Type B pancreatic cell (in vitro differentiated cells): ENCODE measurements around the genes CCDC3 and OPTN.

- PRO-cap, result no peak
These were observed 279.2 kb downstream of the CELF2 start for GRCh38 chr10:11296477-11297688.

DNA sequence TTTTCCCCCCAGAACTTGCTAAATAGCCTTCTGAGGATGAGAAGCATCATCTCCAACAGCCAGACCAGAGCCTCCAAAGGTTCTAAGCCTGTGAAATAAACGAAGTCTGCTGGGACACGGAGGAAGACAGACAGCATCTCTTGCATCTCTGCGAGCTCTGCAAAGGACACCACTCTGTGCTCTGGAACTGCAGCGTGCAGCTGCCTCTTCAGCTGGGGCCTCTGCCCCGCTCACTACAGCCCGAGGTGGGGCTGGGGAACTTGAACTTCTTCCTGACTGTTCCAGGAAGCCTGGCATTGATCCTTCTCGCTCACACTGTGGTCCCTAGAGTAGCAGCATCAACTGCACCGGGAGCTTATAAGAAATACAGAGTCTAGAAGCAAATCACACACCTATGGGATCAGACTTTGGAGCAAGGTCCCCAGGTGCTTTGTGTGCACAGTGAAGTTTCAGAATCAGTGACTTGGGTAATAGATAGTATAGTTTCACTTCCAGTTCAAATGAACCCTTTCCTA lies 163.2 kb downstream of the USP6NL start:
- PRO-cap, result no peak

DNA sequence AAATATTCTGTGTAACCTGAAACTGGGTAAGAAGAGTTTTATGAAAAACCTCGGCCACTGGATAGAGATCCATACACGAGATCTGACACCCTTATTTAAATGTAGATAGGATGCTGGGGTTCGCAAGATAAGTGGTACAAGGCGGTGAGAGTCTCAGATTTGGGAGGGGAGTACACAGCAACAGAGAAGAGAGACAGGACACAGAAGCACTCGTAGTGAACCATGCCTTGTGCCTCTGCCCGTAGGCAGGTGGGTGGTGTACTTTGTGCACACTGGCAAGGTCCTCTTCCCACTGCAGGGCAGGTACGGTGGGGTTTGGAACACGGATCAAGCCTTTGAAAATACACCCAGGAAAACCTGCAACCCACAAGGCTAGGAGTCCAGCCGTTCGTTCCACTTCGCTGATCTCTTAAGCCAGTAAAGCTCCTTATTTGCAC lies 162.8 kb downstream of the USP6NL start:
- PRO-cap, result no peak

- PRO-cap, result no peak
These were observed 37.9 kb downstream of the USP6NL start for GRCh38 chr10:11573370-11574163.

DNA sequence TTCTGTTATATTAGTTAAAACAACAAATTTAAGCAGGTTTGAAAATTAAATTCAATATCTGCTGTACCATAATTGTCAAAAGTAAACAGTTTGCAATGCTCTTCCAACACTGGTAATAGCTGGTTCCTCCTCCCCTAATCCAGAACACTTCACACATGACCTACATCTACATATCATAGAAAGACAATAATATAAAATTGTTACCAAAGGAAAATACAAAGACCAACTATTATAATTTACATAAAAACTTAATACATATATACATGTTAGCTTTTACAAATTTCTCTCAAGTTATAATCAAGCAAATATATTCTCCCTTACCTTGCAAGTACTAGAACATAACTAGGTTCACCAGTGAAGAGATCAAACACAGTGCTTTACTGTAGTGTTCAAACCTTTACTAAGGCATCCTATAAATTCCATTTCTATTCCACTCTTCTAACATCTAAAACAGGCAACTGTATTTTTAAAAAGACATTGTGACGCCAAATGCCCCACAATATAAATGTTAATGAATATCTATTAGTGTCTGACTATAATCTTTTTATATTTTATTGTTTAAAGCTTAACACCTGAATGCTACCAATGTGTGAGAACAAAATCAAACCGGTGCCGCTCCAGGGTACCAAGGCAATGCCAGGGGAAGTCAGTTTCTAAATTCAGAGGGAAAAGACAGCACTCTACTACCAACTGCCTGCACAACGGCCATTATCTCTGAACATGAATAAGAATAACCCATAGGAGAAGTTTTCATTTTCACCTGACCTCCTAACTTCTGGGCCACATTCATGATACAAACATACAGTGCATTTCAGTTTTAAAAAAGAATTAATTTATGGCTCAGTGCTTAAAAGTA lies 22.0 kb downstream of the USP6NL start:
- PRO-cap, result no peak

DNA sequence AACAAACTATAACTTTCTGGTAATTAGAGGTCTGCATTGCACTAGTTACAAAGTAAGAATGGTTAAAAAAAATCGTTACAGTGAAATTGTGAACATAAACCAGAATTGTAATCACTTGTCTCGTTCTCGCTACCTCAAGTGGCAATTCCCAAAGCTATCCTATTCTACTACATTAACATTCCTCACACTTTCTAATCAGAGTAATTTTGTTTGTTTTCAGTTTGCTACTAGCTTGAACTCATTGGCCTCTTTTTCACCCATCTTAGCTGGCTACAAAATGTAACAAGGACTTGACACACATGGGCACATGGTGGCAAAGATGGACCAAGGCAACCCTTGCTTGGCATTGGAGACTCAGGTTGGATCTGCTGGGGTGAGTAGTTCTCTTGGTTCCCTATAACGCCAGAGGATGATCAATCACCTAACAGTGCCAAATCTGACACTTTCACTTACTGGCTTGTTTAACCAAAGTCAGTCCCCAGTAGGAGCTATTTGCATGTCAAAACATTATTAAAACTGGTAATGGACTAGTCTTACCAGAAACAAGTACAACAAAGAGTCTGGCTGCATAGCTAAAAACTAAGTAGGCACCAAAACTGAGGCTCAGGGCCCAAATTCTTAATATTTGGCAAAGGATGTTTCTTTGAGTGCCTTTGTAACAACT lies 1.9 kb downstream of the USP6NL start:
- PRO-cap, result no peak

DNA sequence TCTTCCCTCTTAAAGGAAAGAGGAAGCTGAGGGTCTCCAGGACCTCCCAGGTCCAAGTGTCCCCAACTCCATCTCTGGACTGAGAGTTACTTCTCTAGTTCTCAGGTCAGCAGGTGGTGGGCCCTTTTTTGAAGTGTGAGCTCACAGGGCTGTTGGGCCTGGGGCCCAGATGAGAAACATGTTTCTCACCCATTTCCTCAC lies 38.0 kb upstream of the USP6NL start:
- PRO-cap, result no peak

DNA sequence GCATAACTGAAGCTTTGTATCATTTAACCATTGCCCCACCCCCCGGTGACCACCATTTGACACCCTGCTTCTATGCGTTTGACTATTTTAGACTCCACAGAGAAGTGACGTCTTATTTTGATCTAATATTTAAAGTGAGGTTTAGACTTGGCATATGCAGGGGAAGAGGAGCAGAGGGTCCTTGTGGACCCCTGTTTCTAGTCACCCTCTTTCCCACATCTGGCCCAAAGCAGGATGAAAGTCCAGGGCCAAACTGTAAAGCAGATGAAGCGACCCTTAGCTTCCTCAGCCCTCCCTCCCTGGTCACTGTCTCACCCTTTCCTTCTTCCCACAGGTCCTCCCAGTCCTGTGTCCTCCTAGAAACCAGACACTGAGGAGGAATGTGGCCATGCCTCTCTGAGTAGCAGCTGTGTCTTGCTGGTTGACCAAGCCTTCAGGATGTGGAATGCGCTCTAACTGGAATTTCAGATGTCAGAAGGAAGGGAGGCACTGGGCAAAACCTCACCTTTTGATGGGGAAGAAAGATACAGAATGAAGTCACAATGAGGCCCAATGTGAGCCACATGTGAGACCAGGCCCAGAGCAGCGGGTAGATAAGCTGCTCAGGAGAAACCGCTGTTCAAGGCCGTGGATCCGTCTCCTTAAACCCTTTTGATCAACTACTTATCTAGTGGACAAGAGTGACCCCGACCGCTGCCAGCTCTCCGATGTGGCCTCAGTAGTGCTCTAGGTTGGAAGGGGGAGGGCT lies 54.9 kb upstream of the ECHDC3 start:
- PRO-cap, result bidirectional peak, plus-strand start at position 504 of the sequence, minus-strand start at position 350 of the sequence

GRCh38 chr10:11719982-11720396 lies 22.2 kb upstream of the ECHDC3 start:
- PRO-cap, result no peak

DNA sequence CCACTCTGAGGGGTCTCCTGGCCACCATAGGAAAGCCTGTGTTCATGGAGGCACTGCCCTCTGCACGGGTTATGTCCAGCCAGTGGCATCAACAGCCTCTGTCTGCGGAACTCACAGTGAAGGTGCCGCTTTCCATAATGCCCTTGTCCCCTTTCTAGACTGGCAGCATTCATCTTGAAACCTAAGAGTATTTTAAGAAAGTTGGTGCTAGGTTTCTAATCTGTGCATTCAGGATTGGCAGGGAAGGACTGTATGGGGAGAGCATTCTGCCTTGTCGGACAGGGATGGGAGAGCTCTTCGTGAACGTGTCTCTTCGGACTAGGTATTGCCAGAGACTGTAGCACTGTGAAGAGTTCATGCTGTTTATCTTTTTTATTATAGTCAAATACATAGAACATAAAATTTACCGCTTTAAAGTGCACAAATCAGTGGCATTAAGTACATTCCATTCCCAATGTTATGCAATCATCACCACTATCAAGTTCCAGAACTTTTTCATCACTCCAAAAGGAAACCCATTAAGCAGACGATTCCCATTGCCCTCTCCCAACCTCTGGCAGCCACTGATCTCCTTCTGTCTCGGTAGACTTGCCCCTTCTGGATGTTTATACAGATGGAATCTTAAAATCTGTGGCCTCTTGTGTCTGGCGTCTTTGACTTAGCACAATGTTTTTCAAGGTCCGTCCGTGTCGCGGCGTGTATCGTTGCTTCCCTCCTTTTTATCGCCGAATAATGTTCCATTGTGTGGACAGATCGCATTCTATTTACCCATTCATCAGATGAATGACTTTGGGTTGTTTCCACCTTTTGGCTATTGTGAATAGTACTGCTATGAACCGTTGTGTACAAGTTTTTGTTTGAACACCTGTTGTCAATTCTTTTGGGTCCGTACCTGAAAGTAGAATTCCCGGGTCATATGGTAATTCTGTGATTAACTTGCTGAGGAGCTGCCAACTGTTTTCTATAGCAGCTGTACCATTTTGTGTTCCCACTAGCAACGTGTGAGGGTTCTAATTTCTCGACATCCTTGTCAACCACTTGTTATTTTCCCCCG lies 2.7 kb downstream of the PROSER2 start:
- PRO-cap, result no peak

DNA sequence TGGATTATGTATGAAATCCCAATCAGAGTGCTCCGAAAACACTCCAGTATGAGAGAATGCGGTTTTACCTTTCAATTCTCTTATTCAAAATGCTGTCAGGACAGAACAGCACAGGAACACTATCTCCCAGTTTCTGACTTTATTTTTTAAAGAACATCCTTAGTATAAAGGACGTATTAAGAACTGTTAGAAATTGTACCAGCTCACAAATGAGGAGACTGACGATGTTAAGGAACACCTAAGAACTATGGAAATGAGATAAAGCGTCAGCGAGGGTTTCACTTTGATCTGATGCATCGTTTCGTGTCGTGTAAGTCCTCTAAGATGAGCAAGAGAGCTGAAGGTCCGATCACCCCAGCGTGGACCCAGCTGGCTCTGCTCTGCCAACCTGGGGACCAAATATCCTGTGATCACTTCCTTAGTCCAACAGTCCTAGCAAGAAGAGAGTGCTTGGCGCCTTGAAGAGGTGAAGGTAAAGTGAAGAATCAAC lies 990 bp downstream of the UPF2 start:
- PRO-cap, result no peak

DNA sequence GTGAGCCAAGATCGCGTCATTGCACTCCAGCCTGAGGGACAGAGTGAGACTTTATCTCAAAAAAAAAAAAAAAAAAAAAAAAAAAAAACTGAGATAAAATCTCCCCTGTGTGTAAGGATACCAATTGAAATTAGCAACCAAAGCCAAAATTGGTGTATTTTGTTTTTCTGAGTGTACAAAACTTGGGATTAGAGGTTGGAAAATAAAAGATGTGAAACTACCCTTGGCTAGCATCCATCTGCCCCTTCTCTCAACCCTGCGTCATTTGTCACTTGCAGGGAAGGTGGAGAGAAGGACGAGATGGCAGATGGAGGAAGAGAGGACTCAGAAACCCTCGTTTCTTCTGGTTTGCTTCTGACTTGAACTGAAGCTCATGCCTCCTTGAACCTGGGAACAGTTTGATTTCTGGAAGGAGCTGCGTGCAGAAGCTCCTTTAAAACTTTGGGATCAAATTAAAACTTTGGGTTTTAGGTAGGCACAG lies 16.1 kb upstream of the CAMK1D start:
- PRO-cap, result no peak

GRCh38 chr10:12412826-12413697 lies 63.7 kb downstream of the CAMK1D start:
- PRO-cap, result no peak

DNA sequence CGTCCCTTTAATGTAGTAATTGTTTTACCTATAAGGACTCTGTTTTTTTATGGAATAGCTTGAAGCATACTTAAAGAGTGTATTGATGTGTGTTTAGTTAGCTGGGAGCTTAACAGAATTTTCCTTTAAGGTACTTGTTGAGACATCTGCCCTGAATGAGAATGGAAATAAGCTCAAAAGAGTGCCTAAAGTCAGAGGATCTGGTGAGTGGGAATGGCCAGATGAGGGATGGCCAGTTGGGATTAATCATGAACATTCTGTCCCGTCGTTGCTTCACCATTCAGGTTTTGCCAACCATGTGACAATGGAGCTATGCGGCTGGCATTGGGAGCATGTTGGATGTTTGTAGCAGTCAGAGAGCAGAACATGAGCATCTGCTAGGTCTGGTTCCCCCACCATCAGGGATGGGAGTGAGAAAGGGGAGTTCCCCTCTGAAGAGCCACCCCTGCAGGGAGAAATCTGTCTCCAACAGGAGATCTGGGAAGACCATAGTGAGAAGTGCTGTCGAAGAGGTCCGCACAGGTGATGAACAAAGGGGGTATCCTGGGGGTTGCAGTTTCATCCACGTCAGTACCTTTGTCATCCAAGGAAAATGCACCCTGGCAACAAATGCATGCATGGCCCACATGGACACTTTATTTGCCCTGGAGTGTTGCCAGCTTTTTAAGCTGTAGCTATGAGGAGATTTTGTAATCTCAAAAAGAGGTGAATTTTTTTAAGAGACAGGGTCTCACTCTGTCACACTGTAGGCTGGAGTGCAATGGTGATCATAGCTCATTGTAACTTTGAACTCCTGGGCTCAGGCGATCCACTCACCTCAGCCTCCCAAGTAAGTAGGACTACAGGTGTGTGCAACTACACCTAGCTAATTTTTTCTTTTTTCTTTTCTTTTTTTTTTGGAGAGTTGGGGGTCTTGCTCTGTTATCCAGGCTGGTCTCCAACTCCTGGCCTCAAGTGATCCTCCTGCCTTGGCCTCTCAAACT lies 190.2 kb downstream of the CAMK1D start:
- PRO-cap, result no peak

GRCh38 chr10:12812457-12812850 lies 189.1 kb downstream of the CCDC3 start:
- PRO-cap, result no peak

GRCh38 chr10:13001334-13001560 lies 266 bp downstream of the CCDC3 start:
- PRO-cap, result no peak

DNA sequence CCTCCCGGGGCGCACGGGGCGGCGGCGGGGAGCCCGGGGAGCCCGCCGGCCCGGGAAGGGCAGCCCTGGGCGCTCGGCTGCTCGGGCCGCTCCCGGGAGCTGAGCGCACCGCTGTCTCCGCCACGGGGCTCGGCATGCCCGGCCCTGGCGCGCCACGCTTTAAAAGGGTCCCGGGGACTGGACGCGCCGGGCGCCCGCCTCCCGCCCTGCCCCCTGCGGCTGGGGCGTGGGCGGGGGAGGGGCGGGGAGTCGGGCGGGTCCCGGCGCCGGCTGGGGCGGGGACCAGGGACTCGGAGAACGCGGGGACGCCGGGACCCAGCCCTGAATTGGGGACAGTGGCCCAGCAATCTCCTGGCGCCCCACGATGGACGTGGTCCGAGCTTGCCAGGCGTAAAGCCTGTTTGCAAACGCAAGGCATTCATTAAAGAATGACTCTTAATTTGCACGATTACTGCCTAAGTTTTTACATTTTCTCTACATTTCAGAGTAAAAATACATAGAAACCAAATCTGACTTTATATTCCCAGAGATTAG lies at the start of gene CCDC3:
Gene CCDC3 (minus strand): TSS at position 136 of the 534 bp plus-strand sequence.
- PRO-cap, result no peak

- PRO-cap, result bidirectional peak, plus-strand start at chr10:13099812, minus-strand start at chr10:13099762; bidirectional peak, plus-strand start at chr10:13100163, minus-strand start at chr10:13099951
These were observed at the start of gene OPTN for GRCh38 chr10:13099346-13100321. Gene OPTN (plus strand): TSS chr10:13100163.

DNA sequence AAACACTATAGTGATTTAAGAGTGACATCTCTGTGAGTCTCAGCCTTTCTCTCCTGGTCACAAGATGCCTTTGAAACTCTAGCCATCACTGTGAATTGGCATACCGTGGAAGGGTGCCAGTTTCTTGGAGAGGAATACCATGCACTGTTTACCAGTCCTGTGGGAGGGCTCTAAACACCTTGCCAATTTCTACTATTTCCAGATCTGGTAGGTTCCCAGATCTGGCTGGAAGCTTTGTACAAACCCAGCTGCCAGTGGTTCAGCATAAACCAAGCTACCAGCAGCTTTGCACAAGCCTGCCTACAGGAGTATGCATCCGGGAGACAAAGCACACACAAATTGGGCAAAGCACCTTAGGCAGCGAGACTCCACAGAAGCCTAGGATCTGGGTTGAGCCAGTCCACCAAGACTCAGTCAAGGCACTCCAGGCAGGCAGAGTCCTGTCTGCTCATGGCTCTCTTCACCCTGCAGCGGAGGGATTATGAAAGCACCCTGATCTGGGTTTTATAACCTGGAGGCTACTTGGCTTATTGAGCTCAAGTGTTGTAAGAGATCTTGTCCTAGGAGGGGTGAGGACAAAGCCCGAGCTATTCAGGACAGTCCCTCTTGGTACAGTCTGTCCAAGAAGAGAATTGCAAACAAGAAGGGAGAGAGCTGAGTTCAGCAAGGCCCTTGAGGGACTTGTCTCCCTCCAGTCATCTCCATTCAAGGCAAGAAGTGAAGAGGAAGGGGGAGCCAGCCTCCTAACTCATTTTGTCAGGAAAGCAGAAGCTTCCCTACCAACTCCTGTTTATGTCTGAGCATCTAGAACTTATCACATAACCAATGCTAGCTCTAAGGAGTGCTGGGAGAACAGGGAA lies 23.6 kb downstream of the MCM10 start:
- PRO-cap, result no peak

- PRO-cap, result no peak
These were observed 17.6 kb upstream of the PHYH start for GRCh38 chr10:13317339-13318069.